Astrocyte (in vitro differentiated cells and primary cell): ENCODE data around the gene CALHM6.

GRCh38 chr6:111540831-111541361 lies 57.9 kb upstream of the REV3L start:
- PRO-cap: no peak
- RRBS, 2 experiments: no CpG with 5 or more reads among the region's 7 CpGs

- PRO-cap: no peak
- RRBS, 2 experiments: no CpG with 5 or more reads among the region's 6 CpGs
Observed at GRCh38 chr6:111589274-111590068, 16.2 kb downstream of the TRAF3IP2 start.

- PRO-cap: no peak
- RRBS, 2 experiments: no CpG with 5 or more reads among the region's 6 CpGs
Observed at GRCh38 chr6:111628427-111629059, 22.9 kb upstream of the TRAF3IP2 start.

DNA sequence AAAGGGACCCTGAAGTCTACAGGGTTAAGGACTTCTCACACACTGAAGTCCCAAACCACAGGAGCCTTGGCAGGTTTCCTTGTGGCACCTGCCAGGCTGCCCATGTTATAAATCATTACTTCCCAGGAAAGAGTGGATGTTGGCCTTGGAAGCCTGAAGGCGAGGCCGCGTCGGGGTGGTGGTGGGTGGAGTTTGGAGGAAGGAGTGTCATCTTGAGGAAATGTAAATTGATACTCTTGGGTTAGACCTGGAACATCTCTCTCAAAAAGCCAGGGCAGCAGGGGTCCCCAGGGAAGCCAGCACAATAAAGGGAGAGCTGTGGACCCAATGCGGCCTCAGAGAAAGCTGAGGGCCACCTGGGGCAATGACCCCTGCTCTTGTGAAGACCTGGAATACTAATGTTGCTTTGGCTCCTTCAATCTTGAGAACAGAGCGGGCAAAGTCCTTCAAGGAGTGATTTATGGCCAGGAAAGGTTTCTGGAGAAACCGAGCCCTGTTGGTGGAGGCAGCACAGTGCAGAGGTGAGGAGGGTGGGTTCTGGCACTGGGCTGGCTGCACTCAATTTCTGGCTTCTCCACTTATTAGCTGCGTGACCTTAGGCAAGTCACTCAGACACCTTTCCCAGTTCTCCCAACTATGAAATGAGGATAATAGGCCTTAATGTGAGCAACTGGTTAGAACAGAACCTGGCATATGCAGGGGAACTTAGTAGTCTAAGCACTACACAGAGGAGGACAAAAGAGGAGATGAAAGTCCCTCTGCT lies 26.4 kb upstream of the TRAF3IP2 start:
- PRO-cap: no peak
- RRBS, 2 experiments: no CpG with 5 or more reads among the region's 8 CpGs

GRCh38 chr6:111657091-111657641 lies 51.5 kb upstream of the TRAF3IP2 start:
- PRO-cap: no peak
- RRBS, 2 experiments: no CpG with 5 or more reads among the region's 1 CpG

- PRO-cap: no peak
- RRBS, 2 experiments: no CpG with 5 or more reads among the region's 7 CpGs
Observed at GRCh38 chr6:111712360-111712989, 106.8 kb upstream of the TRAF3IP2 start.

DNA sequence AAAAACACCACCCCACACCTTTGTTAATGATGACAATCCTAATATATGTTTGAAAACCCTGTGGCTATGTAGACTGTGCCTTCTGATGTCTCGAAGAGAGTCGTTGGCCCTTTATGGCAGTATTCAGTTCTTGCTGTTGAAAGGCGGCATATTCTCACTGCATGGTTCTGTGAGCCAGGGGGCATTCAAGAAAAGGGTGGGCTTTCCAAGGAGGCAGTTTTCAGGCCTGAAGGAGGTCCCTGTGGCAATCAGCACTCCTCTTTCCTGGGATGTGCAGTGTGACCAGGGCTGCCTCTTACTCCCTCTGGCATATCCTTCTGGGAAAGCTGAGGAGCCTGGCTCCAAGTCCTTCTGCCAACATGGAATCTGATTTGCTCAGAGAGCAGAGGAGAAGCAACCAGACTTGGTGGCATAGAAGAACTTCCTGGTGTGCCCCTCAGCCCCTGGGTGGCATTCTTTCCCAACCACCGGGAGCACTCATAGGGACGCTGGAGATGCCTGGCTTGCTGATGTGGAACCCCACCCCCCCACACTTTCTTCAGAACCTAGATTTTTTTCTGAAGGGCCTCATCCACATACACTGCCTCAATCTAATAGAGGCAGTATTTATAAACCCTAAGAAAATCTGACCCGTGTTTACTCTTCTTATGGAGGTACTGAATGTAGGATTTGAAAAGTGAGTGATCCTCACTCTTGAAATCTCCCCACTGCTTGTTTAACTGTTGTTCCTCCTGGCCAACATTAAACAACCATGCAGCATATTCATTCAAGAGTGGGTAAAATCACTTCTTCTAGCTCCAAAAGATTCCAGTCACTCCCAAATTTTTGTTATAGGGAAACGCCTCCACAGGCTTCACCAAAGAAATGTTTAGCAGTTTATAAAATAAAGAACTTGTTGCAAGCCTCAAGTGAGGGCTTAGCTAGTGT lies 107.6 kb upstream of the TRAF3IP2 start:
- PRO-cap: no peak
- RRBS, 2 experiments: no CpG with 5 or more reads among the region's 7 CpGs

- PRO-cap: no peak
- RRBS, 2 experiments: no CpG with 5 or more reads among the region's 10 CpGs
Observed at GRCh38 chr6:111777093-111777622, 96.1 kb downstream of the FYN start.

- PRO-cap: no peak
- RRBS, 2 experiments: no CpG with 5 or more reads among the region's 13 CpGs
Observed at GRCh38 chr6:112037760-112038366, 16.0 kb upstream of the CCN6 start.

GRCh38 chr6:112235822-112236480 lies 18.4 kb downstream of the LAMA4 start:
- PRO-cap: no peak
- RRBS, 2 experiments: no CpG with 5 or more reads among the region's 8 CpGs

DNA sequence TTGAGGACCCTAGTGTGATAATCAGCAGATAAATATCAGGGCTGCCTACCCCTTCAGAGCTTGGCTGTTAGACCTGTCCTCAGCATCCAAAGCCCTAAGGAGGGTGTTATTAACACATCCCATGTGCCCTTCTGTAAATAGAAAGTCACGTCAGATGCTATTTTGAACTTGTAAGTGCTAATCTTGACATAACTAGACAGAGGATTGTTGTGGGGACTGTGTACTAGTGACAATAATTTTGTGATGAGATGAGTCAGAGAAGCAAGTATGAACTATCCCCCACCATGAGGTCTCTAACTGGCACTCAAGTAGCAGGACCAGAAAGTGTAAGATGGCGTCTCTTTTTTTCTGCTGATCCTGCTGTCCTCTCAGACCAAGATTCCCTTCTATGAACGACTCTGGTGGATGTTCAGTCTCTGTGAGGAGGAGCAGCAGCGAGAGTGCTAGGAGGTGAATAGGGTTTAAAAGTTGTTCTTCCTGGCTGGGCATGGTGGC lies 5.1 kb upstream of the LAMA4 start:
- PRO-cap: no peak
- RRBS, 2 experiments: no CpG with 5 or more reads among the region's 4 CpGs

- PRO-cap: no peak
- RRBS, 2 experiments: no CpG with 5 or more reads among the region's 7 CpGs
Observed at GRCh38 chr6:113630638-113631707, 226.2 kb upstream of the MARCKS start.

DNA sequence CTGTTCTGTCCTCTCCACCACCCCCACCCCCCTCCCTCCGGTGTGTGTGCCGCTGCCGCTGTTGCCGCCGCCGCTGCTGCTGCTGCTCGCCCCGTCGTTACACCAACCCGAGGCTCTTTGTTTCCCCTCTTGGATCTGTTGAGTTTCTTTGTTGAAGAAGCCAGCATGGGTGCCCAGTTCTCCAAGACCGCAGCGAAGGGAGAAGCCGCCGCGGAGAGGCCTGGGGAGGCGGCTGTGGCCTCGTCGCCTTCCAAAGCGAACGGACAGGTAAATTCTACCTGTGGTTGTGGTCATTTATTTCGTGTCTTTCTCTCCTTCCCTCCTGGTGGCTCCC lies 403 bp downstream of the MARCKS start:
- PRO-cap: no peak
- RRBS, 2 experiments: no CpG with 5 or more reads among the region's 21 CpGs

DNA sequence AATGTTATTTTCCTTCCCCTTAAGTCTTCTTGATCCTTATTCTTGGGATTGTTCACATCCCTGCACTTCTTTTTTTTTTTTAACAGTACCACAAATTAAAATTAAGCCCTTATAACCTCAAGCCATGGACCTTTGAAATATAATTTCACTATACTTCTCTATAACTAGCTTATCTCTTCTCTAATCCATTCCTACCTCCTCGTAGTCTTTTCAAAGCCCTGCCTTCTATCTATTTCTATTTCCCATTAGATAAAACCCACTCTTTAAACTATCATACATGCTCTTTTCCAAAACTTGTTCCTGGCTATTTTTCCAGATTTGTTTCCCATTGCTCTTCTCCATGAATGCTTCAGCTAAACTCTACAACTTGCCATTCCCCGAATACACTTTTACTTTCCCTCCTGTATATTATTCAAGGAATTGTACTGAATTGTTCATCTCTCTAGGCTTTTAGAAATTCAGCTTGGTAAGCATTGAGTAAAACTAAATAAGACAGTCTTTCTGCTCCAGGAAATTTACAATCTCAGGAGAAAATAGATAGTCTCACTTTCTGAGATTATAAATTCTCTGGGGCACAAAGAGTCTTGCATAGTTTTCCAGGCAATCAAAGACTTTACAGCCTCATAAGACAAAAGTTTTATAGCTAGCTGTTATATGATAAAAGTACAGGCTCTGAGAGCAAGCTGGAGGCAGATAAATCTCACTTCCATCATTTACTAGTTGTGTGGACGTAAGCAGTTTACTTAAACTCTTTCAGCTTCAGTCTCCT lies 11.6 kb downstream of the FRK start:
- PRO-cap: no peak
- RRBS, 2 experiments: no CpG with 5 or more reads among the region's 3 CpGs

GRCh38 chr6:116158452-116158883 lies 32.5 kb upstream of the COL10A1 start:
- PRO-cap: no peak
- RRBS, 2 experiments: no CpG with 5 or more reads among the region's 3 CpGs

DNA sequence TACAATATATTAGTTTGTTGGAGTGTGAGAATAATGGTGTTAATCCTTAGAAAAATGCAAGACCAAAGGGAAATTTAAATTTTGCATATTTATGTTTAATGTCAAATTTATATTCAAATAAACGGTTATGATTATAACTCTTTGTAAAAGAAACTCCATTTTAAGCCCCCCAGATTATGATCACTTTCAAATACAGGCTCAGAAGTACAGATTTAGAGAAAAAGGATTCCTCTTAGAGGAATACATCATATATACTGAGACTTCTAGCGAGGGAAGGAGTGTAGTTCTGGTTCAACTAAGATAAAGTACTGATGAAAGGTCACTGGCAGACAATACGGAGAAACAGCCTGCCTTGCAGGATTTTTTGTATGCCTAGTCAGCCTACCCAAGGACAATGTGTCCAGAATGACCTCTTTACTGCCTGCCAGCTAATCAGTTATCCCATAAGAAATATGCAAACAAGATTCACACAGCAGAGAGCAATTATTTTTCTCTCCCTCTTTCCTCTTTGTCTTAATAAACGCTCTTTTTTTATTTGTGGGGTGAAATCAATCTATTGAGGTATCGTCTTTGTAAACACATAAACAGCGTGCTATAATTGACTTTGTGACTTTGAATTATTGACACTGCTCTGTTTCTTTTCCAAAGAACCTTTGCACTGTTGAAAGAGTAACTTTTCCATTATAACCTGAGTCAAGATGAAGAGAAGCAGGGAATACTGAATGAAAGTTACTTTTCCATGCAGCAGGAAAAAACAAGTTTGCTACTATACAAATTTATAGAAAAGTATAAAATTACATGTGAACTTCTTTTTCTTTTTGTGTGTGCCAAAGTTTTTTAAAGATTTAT lies 1.4 kb upstream of the TSPYL4 start:
- PRO-cap: no peak
- RRBS, 2 experiments: no CpG with 5 or more reads among the region's 6 CpGs

DNA sequence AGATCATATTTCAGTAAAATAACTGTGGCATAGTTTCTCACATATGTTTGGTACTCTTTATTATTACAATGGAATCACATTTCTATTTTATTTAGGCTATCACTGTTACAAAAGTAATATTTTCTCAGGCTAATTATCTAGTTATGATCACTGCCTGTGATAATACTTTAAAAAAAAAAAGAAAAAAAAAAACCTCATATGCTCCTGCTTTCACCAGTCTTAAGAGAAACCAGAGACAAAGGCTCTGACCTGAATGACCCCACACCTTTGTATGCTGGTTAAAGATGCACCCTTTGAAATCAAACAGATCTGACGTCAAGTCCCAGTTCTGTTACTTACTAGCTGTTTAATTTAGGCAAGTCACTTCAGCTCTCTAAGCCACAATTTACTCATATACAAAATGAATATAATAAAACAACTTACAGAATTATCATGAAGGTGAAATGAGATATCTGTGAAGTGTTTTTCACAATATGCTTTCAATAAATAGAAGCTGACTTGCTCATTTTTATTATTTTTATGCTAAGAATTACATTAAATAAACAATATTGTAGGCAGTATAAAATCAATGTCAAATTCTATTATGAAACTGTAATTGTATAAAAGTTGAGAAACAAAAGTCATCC lies 10.8 kb downstream of the TSPYL1 start:
- PRO-cap: no peak
- RRBS, 2 experiments: no CpG with 5 or more reads among the region's 1 CpG

- PRO-cap: no peak
- RRBS, 2 experiments: no CpG with 5 or more reads among the region's 4 CpGs
Observed at GRCh38 chr6:116461179-116461433, at the start of gene CALHM6. TSS of gene CALHM6 (plus strand) at chr6:116461375.

GRCh38 chr6:117919674-117920881 lies 13.0 kb downstream of the SLC35F1 start:
- PRO-cap: no peak
- RRBS, 2 experiments: no CpG with 5 or more reads among the region's 40 CpGs

GRCh38 chr6:118295247-118295871 lies 252.7 kb upstream of the PLN start:
- PRO-cap: no peak